Bronchial lymph node (tissue), 1 donor: ENCODE measurements around a stretch of chr2.

- PRO-cap: no peak
Observed at GRCh38 chr2:43042085-43042411, 184.4 kb downstream of the ZFP36L2 start.

- PRO-cap: no peak
Observed at GRCh38 chr2:43067702-43068478, 158.5 kb downstream of the ZFP36L2 start.

- PRO-cap: bidirectional peak, plus-strand start at chr2:43101094, minus-strand start at chr2:43100983
Observed at GRCh38 chr2:43100732-43101712, 125.4 kb downstream of the ZFP36L2 start.

DNA sequence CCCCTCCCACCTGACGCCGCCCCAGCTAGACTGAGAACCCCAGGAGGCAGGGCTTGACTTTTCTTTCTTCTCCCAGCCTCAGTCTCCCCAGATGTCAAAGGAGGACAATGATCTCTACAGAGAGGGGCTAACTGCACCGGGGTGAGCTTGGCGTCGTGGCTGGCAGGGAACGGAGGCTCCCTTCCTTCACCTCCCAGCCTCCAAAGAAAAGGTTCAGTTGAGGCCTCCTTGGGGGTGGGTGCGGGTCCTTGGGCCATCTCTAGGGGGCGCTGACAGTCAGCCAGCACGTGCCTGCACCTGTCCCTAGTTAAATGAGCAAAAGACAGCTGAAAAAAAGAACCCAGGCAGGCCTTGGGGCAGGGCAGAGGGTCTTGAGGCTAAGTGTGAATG is 56.5 kb downstream of the ZFP36L2 start:
- PRO-cap: bidirectional peak, plus-strand start at position 314 of the sequence, minus-strand start at position 202 of the sequence

DNA sequence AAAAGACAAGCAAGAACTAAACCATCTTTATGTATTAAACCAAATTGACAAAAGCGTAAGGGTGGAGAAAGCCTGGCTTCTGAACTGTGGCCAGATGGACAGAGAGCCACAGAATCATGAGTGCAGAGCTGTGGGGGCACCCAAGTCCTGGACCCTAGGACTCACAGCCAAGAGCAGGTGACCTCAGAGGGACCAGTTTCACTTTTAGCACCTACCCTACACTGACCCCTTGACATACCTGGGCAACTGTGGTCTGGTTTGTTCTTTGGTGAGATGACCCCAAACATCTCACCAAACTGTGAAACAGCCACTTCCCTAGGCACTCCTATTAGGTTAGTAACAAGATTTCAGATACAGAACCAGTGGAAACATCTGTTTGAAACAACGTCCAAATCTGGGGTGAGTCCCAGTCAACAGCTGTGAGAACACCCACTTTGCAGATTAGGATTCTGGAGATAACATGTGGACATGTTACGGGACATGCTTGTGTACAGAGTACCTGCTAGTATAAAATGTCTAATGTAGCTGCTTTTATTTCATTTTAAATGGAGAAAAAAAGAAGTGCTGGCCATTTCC is 1.9 kb upstream of the ZFP36L2 start:
- PRO-cap: bidirectional peak, plus-strand start at position 111 of the sequence, minus-strand start outside the sequence

GRCh38 chr2:43267341-43267897 is 41.0 kb upstream of the ZFP36L2 start:
- PRO-cap: no peak

DNA sequence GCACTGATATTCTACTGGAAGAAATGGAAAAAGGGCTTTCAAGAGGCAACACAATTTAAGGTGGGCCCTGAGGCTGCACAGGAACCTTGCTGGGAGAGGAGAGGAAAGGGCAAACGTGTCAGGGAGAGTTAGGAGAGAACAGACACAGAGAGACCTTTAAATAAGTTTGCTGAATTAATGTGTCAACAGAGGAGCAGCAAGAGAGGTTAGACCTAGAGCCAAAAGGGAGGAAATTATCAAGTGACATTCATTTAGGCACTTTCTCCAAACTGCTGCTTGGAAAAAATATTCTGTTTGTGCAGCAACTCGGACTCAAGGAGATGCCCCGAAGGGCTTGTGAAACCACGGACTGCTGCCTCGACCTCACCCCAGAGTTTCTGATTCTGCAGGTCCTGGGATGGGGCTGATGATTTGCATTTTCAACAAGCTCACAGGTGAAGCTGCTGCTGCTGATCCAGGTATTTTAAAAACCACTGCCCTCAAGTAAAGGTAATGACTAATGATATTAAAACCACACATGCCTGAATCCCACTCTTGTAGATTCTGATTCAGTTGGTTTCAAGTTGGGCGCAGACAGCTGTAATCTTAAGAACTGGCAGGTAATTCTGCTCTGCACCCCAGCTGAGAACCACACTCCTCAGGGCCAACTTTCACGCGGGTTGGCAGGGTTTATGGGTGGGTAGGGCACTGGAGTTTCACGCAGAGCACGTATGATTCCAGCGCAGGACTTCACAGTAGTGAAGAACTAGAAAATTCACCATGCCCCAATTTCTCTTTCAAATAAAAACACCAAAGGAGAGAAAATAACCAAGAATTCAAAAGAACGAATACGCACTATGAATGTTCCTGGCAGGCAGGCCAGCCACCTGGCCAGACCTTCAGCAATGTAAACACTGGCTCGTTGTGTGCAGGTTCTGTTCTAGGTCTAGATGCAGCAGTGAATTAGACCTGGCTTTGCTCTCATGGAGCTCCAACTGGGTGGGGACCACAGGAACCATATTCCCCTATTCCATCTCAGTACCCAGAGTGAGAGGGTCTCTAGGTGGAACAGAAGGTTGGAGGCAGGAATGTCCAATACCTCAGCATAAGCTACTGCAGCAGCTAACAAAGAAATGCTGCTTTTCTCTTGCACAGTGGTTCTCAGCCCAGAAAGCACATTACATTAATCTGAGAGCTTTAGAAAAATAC is 74.5 kb upstream of the ZFP36L2 start:
- PRO-cap: no peak

DNA sequence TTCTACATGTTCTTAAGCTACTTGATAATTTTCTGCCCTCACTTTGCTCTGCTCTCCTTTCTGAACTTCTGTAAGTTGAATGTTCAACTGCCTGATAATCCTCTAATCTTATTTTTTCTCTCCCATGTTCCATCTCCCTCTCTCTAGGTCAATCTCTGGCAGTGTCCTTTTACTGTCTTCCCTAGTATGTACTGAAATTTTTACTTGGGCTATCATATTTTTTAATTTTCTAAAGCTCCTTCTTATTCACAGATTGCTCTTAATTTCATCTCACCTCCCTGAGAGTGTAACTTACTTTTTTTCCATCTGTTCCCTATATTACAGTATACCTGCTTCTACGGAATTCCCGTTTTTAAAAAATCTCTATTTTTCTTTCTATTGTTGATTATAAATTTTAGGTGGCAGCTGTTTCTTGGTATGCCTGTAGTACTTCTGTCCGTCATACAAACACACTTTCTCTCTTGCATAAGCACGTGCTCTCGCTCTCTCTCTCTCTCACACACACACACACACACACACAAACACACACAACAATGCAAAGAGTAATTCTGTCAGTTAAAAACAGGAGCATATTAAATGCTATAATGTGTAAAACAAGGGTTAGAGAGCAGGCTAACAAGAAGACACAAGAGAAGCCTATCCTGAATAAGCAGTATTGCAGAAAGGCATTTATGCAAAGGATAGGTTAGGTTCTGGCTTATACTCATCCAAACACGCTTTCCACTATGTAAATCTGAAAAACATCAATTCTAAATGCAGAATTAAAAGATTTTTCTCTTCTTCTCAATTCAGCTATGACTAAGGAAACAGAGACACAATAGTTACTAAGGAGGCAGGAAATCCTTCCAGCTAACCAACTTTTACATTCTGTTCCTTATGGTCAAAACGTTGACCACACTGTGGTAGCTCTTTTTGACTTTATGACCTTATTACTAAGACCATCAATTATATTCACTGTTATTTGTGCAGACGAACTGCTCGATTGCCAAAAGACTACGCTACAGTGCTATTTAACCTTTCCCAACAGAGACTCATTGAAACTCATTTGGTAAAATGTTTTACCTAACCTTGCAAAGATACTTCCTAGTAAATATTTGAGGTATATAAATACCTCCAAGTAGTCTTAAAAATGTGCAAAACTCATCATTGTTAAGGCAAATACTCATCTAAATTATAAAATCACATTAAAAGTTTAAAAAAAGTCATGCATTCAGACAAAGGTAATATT is 140.4 kb downstream of the THADA start:
- PRO-cap: no peak

- PRO-cap: no peak
Observed at GRCh38 chr2:43960448-43961081, 35.2 kb downstream of the LRPPRC start.

DNA sequence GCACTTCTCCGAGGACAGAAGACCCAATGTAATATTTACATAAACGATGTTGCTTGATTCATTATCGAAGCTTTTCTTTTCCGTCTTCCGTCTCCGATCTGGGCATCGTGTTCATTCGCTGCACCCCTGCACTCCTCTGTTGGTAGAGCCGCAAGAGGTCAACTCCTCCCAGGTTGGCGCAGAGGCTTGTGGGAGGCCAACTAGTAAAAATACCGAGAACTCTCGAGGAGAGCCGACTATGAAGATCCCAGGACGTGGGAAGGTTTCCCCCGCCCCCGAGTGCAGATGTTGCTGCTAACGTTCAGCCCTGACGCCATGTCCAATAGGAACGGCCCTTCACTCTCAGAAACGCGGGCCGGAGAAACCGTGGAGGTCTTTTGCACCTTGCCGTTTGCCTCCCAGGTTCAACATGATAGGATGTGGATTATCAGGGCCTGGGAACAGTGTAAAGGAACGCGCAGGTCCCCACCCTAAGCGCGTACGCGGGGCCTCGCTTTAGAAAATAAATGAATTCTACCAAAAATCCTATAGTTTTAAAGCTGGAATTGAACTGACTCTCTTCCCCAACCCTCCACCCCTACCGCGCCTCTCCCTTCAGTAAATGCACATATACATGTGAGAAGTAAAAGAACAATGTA is 431 bp upstream of the LRPPRC start:
- PRO-cap: bidirectional peak, plus-strand start at position 230 of the sequence, minus-strand start outside the sequence

DNA sequence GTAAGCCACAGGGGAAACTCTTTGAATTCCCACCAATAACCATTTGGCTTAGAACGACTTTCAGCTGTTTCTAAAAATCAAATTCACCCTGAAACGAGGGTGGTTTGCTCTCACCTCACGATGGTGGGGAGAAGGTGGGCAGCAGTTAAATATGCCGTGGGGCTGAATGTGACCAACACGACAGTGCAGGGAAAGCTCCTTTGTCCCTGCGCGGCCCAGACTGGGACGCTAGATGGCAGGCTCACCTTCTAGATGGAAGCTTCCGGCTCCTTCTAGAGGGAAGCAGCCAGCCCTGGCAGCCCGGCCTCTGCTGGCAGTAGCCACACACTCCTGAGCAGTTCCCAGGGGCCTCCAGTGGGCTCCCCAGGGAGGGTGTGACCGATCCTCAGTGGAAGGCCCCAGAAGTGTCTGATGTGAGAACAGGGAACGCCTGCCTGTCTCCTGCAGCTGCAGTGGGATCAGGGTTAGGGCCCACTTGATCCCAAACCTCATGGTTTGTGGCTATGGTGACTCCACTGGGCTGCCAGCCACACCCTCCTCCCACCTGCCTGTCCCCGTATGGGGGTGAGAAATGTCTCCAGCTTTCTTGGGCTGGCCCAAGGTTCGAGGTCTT is 48.4 kb upstream of the LRPPRC start:
- PRO-cap: bidirectional peak, plus-strand start at position 401 of the sequence, minus-strand start at position 217 of the sequence

DNA sequence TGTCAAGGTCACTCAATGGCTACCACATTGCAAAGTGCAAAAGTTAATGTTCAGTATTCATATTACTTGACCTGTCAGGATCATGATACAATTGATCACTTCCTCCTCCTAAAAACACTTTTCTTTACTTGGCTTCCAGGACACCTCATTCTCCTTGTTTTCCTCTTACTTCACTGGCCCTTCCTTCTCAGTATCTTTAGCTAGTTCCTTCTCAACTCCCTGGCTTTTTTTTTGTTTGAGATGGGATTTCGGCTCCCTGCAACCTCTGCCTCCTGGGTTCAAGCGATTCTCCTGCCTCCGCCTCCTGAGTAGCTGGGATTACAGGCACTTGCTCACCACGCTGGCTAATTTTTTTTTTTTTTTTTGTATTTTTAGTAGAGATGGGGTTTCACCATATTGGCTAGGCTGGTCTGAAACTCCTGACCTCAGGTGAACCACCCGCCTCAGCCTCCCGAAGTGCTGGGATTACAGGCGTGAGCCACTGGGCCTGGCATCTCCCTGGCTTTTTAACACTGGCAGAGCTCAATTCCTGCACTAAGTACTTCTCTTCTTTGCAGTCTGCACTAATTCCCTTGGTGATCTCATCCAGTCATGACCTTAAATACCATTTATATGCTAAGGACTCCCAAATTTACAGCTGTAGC is 10.4 kb downstream of the PREPL start:
- PRO-cap: no peak

DNA sequence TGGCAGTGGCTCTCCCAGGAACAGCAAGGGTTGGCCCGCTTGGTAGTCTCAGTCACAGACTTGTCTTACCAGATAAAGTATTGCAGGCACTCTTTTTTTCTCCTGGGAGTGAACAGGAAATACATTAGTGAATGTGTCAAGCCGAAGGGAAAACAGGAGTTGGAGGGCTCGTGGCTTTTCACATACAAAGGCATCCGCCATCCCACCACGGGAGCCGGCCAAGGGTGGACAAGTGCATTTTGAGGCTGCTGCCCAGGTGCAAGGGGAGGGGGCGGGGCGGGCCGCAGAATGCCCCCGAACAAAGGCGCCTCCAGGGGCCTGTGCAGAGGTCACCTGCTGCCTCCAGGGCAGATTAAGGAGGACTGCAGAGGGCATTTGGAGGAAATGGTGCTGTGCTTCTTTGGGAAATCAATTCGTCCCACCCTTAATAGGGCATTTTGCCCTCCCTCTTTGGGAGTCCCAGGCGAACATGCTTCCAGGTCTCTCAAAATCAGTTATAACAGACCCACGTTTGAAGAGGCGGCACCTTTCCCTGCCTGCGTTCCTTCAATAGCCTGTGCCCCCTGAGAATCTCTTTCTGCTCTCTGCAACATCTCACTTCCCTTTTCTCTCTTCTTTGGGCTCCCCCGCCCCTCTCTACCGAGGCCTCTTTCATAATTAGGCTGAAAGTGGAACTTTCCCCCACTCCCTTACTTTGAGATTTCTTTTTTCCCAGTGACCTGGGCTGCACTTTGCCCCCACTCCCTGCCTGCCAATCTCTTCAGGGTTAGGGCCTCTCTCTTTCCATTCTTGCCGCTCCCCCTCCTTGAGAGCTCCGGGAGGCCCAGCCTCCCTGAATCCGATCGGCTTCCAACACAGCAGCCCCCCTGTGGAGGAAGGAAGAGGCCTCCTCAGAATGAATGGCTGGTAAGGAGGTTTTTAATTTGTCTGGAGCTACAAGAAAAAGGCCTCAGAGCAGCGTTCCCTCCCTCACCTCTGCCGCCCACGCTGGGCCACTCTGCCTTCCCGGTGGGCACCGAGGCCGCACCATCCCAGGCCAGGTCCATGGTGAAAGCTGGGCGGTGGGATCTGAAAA is 162.9 kb upstream of the SIX3 start:
- PRO-cap: unidirectional peak, minus-strand start at position 579 of the sequence

DNA sequence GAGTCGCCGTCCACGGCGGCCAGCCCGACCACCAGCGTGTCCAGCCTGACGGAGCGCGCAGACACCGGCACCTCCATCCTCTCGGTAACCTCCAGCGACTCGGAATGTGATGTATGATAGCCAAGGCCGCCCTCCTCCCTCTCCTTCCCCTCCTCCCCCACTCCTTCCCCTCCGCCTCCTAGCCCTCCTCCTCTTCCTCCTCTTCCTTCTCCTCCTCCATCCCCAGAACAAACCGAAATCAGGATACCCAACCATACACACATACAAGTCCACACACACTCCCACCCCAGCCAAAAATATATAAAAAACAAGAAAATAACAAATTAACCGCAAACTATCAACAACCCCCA is 3.1 kb downstream of the SIX3 start:
- PRO-cap: no peak

DNA sequence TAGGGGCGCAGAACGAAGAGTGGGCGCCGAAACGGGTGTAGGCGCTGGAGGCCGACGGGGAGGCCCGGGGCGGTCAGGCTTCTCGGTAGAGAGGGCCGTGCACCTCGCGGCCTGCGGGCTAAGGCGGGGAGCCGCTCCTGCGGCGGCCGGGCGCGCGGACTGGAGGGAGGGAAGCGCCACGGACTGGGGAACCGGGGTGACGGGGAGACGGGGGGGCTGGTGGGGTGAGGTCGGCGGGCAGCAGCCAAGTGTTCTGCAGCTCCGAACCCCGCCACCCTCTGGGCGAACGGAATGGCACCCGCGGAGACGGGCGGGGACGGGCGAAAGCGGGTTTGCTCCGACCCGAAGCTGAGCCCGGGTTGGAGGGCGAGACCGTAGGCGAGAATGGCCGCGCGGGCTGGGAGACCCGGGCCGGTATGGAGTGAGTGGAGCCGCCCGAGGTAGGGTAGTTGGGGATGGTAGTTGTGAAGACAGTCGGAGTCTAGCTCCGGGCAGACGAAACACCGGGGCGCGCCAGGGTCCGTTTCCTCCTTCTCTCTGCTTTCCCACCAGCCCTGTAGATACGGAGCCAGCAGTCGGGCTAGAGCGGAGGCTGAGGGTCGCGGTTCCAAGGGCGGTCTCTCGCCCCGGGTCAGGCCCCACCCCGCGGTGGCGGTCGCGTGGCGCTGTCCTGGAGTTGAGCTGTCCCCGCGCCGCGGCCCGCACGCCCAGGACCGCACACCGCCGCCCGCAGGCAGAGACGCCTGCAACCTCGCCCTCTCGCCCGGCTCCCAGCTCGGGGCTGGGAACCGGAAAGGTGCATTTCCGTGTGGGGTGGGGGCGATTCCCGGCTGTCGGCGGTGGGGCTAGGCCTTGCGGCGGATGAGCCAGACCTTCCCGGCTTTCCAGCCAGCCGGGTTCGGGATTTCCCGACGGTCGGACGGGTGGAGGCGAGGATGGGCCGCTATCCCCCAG is 160.3 kb upstream of the SIX2 start:
- PRO-cap: no peak

DNA sequence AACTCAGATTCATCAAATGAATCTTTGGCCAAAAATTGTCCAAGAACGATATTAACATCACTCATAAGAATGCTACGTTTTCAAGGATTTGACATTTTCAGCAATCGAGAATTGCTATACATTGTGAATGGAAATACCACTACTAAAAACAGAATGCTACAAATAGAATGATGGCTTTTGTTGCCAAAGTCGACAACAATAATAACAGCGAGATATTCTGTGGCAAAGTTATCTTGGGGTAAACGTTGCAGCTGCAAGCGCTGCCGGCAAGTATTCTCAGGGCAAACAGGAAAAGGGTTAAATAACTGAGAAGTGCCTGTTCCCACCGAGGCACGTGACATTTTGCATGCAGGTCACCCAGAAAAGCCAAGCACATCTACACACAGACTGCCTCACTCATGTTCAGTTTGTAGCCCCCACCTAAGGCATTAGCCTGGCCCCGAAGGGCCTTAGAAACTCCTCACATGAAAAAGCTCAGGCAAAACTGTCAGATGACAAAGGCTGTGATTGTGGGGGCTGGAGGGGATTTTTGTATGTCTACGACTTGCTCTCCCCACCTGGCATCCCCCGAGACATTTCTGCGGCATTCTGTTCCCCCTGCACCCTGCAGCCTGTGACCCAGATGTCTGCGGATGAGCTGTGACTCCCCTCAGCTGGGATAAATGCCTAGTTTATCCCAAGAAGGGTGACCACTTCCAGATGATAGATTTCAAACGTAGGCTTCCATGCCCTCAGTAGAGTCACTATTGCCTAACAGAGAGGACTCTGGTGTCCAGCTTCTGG is 215.1 kb upstream of the SIX2 start:
- PRO-cap: no peak

DNA sequence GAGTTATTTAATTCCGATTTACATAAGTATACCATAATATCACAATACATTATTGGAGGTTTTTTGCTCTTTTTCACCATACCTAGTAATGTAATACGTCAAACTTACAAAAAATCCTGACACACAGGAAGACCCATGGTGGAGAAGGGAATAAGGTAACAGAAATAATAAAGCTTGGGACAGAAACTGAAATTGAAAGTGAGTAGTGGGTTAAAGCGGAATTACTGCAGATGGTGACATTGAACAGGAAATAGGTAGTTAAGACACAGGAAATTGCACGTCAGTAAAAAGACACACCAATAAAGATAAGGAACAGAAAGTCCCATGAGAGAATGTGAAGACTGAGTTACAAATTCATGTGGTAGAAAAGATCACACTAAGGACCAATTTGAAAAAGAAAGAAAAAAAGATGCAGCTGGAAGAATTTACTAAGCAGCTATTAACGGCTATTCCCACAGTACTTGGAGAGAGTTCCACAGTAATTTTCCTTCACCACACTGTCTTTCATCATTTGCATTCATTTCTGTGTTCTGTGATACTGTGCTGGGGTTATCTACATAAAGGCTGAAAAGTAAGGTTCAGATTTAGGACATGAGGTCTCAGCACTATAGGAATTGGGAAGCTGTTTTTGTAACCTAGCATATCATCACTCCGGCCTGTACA is 43.1 kb downstream of the SRBD1 start:
- PRO-cap: bidirectional peak, plus-strand start at position 329 of the sequence, minus-strand start at position 194 of the sequence

GRCh38 chr2:45652943-45653170 is 1.4 kb downstream of the PRKCE start:
- PRO-cap: no peak

DNA sequence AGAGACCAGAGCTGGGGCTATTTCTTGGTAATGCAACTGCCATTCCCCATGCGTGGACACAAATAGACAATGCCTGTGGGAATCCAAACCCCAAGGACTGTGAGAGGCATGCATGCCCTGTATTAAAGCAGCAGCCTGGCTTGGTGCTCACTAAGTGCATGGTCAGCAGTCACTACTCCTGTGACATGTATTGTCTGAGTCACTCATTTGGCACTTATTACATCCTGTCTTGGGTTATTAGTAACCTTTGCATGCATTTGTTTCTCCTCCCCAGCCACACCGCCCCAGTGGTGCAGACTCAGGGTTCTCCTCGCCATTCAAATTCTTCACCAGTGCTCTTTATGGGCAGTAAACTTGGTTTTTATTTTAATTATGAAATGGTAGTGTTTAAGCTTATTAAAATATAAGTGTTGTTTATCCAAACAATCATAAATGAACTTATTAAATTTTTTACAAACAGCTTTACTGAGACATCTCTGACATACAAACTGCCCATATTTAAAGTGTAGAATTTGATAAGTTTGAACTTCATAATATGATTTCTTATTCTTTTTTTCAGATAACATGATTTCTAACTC is 30.3 kb downstream of the PRKCE start:
- PRO-cap: no peak

DNA sequence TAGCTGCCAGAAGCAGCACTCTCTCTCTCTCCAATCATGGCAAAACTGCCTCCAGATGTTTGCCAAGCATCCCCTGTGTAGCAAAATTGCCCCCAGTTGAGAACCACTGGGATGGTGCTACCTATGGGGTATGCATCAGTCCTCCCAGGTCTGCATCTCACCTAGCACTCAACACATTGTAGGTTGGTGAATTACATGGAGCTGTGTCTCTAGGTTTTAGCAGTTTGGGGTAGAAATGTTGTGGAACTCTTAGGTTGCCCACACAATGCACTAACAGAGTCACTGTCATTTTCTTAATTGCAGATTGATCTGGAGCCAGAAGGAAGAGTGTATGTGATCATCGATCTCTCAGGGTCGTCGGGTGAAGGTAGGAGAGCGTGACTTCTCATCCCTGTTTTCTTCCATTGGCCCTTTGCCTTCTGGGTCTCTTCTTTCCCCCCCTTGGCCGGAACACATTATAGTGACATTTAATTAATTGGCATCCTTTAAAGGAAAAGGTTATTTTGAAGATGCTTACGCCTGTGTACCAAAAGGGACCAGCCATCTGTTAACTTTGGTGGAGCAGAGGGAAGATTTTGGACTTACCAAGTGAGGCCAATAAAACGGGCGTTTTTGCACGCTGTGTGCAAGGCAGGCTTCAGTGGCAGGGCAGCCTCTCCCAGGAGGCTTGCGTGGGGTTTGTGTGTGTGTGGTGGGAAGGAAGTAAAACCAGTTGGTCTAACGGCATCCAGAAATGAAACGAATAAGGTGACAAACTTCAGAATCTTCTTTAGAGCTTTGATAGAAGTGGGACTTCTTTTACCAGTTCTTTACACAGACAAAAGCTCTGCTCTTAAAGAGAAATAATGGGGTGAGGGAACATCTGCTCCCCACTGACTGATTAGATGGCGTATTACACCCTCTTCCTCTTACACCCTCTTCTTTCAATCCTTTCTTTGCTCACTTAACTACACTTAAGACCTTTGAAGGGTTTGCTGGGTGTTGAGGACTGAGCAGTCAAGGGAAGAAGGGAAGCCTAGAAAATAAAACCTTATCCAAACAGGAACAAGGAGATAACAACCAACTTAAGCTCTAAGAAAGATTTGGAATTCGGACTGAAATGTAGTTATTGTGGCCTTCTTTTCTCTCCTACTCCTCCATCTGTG is 191.6 kb downstream of the PRKCE start:
- PRO-cap: no peak